Parietal lobe (tissue), 2 donors: ENCODE measurements around a stretch of chr2.

DNA sequence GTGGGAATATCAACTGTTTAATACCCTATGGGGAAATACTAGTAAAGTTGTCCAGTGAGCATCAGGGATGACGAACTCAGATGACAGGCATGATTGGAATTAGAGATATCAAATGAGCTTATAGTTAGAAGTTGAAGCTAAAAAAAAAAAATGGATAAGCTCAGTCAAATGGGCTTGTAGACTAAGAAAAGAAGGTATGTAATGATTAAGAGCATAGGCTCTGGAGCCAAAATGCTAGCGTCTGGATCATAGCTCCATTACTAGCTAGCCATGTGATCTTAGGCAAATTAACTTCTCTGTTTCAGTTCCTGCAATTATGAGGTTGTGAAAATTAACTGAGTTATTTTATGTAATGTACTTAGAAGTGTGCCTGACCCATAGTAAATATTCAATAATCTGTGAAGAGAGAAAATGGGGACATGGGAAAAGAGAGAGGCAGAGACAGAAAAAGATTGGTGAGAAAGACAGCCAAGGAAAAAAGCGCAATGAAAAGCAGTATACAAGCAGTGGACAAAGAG lies 95.8 kb upstream of the SLC39A10 start:
- RAMPAGE, long total RNA, result no peak

DNA sequence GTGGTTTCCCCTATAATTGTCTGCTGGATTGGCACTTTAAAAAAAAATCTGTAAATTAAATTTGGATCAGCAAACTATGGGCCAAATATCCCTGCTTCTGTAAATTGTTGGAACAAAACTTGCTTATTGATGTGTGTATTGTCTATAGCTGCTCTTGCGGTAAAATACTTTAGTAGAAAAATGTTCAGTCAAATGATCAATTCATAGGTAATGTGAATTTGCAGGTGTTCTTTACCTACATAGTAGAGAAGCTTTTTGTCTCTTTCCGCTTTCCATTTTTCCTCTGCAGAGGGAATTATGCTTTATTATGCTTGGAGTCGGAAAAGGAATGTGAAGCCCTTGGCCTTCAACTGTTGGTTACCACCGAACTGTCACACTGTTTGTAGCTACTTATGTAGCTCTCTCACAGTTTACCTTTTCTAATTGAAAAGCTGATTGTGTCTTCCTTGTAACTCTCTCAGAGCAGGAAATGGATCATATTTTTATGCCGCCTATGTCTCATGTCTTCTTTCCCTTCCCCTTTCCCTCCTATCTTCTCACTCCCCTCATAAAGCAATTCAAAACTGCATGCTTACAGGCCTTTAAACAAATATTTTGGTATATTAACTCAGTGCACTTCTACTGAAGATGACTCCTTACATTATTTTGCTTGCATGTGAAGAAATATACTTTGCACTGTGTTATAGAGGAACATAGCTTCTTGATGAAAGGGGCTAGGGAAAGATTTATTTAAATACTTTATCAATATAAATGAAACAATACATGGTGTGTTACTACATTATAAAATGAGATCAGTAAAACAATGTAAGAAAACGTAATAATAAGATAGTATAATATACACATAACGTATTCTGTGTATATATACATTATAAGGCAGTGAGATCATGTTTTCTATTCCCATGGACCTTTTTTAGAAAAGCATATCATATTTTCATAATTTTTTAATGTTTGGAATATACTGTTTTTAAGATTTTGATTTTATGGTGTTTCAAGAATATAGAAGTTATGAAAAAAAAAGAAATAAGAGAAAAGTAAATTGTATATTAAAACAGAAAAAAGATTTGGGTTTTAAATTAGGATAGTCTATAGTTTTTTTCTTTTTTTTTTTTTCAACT lies 6.0 kb downstream of the SLC39A10 start:
- RAMPAGE, long total RNA, result no peak

- RAMPAGE, long total RNA, result no peak
Observed at GRCh38 chr2:196077288-196077699, 8.7 kb upstream of the DNAH7 start.

DNA sequence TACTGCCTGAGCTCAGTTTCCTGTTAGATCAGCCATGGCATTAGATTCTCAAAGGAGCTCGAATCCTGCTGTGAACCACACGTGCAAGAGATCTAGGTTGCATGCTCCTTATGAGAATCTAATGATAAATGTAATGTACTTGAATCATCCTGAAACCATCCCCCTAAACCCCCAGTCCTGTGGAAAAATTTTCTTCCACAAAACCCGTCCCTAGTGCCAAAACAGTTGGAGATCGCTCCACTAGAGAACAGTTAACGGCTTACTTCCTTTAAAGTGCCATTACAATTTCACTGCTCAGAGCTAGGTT lies 37.1 kb downstream of the STK17B start:
- RAMPAGE, long total RNA, result no peak

DNA sequence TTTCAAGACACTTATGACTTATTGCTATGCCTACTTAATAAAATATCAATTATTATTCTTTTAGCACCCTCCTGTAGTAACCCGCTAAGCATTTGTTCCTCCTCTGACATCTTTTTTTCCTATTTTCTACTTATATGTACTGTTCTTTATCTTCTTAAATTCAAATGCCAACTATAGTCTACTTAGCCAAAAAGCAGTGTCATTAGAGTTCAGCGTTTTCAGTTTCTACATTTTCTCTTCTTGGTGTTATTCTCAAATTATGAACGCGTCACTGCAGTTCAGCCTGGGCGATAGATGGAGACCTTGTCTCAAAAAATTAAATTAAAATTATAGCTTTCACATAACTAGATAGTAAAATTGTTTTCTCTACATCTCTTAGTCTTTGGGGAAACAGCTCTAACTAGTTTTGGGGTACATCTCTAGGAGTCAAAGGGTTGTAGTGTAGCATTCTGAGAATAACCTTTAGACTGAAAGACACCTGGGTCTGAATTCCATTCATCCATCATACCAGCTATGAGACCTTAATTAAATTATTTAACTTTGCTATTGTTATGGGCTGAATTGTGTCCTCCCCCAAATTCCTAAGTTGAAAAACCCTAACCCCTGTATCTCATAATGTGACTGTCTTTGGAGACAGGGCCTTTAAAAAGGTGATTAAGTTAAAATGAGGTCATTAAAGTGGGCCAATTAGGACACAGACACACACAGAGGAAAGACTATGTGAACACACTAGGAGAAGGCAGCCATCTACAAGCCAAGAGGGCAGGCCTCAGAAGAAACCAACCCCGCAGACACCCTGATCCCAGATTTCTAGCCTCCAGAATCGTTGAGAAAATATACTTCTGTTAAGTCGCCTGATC lies 6.6 kb downstream of the STK17B start:
- RAMPAGE, long total RNA, result no peak

DNA sequence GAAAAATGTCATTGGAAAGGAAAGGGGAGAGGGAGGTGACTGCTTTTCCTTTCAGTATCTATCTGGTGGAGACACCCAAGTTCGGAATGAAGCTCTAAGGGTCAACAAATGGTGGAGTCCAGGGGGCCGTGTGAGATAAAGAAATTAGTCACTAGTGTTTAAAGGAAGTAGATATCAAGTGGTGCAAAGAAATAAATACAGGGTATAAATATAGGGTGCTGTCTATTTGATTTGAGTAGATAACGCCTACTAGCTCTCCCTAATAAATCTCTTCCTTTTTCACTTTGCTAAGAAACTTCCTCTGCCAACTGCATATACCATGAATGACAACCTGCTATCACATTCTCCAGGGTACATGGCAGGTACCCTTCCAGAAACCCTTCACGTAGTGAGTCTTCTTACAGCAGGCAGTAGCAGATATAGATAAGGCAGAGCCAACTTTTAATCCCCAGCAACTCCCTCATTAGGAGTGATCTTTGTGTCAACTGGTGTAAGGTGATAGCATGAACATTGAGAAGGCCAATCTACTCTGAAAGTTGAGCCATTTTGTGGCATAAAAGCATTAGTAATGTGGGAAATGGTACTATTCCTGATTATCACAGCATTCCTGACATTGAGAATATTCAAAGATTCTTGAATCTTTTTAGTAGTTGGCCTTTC lies 5.6 kb upstream of the STK17B start:
- RAMPAGE, long total RNA, result no peak

GRCh38 chr2:196230056-196230583 lies 58.7 kb upstream of the STK17B start:
- RAMPAGE, long total RNA, result no peak

GRCh38 chr2:196239632-196240650 lies 68.6 kb upstream of the STK17B start:
- RAMPAGE, long total RNA, result no peak

DNA sequence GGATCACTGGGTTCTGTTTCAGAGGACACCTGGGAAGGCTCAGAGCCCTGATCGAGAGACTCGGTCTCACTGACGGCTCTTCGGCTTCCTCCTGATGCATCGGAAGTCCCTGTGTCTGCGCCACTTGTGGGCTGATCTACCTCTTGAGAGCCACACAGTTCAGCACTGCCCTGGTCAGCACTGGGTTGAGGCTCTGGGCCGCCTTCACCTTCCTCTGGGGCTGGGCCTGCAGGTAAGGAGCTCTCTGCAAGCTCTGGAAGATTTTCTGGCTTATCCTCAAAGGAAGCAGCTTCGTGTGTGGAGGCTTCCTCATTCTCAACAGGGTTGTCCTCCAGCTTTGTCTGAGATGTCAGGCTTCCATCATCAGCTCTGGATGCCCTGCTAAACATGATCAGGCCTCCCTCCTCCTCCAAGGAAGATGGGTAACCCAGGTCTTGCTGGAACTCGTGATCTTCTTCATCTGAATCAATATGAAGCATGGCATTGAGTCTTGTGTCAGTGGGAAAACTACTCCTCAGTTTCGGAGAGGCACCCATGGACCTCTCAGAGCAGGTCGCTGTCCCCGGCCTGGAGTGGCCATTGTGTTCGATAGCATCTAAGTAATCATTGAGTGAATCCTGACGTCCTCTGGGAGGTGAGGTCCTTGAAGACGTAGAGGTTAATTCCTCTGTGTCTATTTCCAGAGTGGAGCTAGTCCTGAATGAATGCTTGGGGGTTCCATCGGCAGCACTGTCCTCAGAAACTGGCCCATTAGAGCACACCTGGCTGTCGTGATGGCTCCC lies 147.8 kb upstream of the STK17B start:
- RAMPAGE, long total RNA, result no peak

GRCh38 chr2:196415421-196415835 lies 177.9 kb downstream of the HECW2 start:
- RAMPAGE, long total RNA, result no peak

DNA sequence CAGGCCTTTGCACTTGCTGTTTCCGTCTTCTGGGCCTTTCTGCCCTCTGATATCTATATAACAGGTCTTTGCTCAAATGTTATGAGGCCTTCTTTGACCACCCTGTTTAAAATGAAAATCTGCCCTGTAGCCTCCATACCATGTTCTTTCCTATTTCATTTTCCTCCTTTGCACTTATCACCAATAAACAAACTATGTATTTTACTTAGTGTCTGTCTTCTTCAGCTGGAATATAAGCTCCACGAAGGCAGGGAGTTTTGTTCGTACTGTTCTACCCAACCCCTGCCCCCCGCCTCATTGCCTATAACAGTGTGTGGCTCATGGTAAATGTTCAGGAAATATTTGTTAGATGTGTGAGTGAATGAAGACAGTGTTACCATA lies 1.9 kb downstream of the CCDC150 start:
- RAMPAGE, long total RNA, result no peak

DNA sequence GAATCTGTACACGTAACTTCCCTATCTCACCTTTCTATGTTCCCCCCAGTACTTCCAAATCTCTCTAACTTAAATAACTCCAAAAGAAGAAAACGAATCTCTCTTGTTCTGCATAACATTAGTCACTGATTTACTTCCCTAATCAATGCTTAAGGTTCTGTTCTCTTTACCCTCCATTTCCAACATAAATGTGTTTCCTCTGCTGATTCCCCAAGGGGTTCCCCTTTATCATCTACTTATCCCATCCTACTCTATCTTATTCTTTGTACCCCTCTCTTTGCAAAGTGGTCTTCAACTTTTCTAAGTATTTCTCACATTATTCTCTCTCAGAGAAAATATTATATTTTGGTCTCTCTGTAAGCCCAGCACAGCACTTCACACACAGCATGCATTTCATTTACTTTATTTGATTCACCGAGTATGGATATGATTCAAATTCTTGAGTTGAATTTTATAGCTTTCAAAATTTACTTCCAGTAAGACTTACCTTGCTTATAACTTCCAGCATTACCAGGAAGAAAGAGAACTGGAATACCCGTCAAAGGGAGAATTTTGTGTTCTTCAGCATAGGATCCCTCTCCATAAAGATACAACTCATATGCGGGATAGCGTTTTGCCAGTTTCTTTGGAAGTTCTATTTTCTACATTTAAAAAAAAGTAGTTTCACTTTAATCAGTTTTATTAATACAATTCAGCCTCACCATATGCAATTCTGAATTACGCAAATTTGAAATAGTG lies 6.8 kb downstream of the PGAP1 start:
- RAMPAGE, long total RNA, result no peak

GRCh38 chr2:197158516-197159268 lies 151.9 kb downstream of the ANKRD44 start:
- RAMPAGE, long total RNA, result no peak

DNA sequence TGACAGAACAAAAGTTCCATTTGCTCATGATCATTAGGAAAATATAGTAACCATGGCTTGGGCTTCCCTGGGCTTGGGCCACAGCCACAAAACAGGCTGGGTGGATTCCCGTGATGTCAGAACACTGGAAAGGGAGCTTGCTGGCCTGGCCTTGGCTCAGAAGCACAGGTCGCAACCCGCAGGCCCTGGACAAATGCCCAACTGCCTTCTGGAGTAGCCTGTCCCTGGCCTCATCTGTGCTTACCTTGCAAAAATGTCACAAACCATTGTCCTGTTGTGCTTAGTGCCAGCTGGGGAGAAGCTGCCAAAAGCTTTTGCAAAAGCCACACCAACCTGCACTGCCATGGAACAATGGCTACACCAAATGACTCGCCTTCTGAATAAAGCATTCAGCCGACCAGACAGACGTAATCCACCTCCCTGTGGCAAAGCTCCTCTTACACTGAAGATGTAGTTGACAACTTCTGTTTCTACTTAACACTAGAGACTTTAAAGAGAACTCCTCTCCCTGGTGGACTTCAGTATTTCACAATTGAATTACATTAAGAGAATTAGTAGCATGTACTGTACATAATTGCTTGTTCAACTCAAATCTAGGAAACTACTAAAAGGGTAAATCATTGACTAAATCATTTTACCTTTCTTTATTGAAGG lies 125.5 kb downstream of the ANKRD44 start:
- RAMPAGE, long total RNA, result no peak

DNA sequence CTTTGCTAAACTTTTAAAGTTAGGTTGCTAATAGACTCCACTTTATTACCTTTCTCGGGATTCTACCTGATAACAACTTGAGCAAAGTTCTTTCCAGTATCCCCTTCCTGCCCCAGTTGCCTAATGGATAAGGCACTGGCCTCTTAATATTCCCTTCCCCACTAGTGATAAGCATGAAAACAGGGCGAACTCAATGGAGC lies 76.0 kb downstream of the ANKRD44 start:
- RAMPAGE, long total RNA, result no peak

GRCh38 chr2:197237774-197238260 lies 72.8 kb downstream of the ANKRD44 start:
- RAMPAGE, long total RNA, result no peak

DNA sequence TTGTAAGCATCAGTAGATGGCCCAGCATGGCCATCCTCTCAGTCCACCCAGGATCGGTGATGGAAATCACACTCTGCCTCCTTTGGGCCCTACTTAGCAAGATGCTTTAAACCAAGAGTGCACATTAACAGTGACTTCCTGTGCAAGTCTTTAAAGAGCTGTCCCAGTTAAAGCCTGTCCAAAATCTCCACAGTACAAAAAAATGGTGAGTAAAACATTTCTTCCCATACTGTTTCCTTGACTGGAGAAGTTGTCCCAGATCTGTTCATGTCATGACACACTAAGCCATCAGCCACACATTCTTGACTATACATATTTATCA lies 17.9 kb downstream of the ANKRD44 start:
- RAMPAGE, long total RNA, result no peak

GRCh38 chr2:197401596-197402034 lies 33.2 kb downstream of the SF3B1 start:
- RAMPAGE, long total RNA, result no peak

GRCh38 chr2:197478460-197478822 lies 21.2 kb downstream of the HSPD1 start:
- RAMPAGE, long total RNA, result no peak

- RAMPAGE, long total RNA, result no peak
Observed at GRCh38 chr2:197489655-197490713, 9.7 kb downstream of the HSPD1 start.